Neural cell (in vitro differentiated cells): ENCODE data around the gene IRX3.

DNA sequence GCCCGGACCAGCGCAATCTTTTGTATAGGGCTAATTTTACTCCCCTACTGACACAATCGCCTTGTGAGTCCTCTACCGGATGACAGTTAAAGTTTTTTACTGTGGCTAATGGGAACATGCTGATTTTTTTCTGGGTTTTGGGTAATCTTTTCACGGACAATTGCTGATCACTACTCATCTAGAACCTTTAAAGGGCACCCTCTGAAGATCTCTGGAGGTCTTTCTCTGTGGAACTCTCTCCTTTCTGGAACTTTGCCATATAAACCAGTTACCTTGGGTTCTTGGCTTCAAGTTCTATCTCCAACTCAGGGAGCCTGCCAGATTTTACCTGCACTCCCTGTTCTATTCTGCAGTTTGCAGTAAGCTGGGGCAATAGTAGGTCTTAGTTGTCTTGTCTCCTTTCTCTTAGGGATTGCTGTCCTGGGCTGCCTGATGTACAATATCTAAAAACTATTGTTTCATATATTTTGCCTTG, 120.2 kb downstream of the CHD9 start:
- RAMPAGE, long total RNA = no peak

DNA sequence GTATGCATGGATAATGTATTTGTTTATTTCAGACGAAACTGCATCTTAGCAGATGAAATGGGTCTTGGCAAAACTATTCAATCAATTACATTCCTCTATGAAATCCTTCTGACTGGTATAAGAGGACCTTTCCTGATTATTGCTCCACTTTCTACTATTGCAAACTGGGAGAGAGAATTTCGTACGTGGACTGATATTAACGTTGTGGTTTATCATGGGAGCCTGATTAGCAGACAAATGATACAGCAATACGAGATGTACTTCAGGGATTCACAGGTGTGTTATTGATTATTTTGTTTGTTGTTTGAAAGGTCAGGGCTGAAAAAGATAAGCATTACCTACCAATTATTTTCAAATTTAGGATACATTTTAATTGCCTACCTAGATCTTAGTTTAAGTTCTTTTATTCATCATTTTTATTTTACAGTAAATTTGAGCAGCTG, 183.5 kb downstream of the CHD9 start:
- RAMPAGE, long total RNA = no peak

- RAMPAGE, long total RNA = no peak
Measured at GRCh38 chr16:53370653-53371274, 63.5 kb upstream of the RBL2 start.

DNA sequence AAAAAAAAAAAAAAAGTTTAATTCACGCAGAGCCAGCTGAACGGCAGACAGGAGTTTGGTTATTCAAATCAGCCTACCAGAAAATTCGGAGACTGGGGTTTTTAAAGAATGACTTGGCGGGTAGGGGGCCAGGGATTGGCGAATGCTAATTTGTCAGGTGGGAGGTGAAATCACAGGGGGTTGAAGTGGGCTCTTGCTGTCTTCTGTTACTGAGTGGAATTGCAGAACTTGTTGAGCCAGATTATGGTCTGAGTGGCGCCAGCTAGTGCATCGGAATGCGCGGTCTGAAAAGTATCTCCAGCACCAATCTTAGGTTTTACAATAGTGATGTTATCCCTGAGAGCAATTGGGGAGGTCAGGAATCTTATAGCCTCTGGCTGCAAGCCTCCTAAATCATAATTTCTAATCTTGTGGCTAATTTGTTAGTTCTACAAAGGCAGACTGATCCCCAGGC, 800 bp upstream of the RBL2 start:
- RAMPAGE, long total RNA = no peak

- RAMPAGE, long total RNA = no peak
Measured at GRCh38 chr16:53519361-53519692, 16.3 kb upstream of the AKTIP start.

- RAMPAGE, long total RNA = no peak
Measured at GRCh38 chr16:54080397-54081291, 205.9 kb downstream of the IRX3 start.

GRCh38 chr16:54283028-54283636, 3.5 kb downstream of the IRX3 start:
- RAMPAGE, long total RNA = no peak

- RAMPAGE, long total RNA = no peak
Measured at GRCh38 chr16:54285954-54286856, at the start of gene IRX3. IRX3 (minus strand) TSS chr16:54286787.

DNA sequence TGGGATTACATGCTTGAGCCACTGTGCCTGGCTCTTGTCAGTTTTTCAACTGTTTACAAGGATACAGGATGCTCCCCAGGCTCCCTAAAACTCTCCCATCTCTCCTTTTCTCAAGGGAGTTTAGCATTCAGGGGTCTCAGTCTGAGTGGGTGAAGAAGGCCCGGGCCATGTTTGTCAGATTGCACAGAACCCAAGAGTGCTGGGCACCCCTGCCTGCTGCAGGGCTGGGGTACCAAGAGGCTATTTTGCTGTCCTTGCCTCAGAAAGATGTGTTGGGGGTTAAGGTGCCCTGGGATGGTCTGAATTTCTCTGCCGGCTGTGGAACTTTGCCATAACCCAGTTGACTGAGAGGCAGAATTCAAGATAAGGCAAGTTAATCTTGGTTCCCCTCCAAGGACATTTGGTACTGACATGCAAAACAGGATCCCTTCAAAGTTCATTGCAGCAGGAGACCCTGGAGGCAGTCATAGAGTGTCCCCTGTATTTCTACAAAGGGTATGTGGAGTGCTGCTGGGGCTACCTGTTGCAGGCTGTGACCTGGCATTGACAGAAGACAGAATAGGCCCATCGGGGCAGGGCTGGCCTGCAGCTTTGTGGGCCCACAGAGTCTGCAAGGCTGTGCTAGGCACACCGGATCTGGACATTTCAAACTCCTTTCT, 135.5 kb upstream of the IRX3 start:
- RAMPAGE, long total RNA = no peak

GRCh38 chr16:54502974-54503595, 216.5 kb upstream of the IRX3 start:
- RAMPAGE, long total RNA = no peak

GRCh38 chr16:54927738-54927915, 3.0 kb upstream of the IRX5 start:
- RAMPAGE, long total RNA = no peak

DNA sequence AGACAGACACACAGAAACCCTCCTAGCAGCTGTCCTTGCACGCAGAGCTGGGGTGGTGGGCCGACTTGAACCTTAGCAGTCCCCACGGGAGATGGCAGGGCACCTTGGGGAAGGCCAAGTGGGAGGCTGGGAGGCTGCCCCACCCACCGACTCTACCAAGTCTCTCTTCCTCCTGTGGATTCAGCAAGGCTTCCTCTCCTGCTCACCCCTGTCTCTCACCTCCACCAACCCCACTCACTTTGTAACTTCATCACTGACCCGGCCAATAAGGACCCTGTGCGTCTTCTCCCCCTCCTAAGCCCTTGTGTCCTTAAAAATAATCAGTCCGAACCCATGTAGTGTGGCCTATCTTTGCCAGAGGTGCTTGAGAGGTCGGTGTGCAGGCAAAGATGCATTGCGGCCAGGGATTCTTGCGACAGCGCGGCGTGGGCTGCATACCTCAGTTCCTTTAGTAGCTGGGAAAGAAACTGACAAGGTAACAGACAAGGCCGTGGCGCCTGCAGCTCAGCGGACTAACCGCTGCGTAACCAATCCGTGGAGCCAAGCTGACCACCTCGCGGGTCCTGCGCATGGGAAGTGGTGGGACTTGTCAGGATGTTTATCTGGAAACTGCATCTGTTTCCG, 6.5 kb downstream of the IRX6 start:
- RAMPAGE, long total RNA = no peak

- RAMPAGE, long total RNA = no peak
Measured at GRCh38 chr16:55384622-55385276, 60.7 kb downstream of the IRX6 start.

GRCh38 chr16:55386905-55387330, 62.9 kb downstream of the IRX6 start:
- RAMPAGE, long total RNA = no peak

DNA sequence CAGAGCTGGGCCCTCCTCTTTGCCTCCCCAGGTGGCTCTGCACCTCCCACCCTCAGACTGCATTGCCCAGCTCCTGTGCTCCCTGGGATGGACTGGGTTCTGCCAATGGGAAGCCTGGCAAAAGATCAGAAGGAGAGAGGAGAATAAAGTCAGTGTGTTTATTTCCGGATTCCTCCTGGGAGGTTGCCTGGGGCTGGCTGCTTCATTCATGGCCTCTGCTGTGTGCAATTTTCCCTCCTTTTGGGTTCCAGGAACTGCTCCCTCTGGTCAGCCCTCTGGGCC, 8.5 kb upstream of the MMP2 start:
- RAMPAGE, long total RNA = no peak

- RAMPAGE, long total RNA = no peak
Measured at GRCh38 chr16:55559100-55559786, 7.2 kb upstream of the CAPNS2 start.

DNA sequence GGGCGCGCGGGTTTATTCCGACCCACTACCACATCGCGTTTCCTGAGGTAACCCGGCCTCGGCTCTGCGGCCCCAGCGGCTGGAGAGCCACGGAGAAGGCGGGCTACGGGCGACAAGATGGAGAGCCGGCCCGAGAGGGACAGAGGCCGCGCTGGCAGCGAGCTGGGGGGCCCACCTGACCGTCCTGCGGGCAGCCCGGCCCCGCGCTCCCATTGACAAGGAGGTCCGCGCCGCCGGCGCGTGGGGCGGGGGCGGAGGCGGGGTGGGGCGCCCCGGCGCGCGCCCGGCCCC, 481 bp upstream of the GNAO1 start:
- RAMPAGE, long total RNA = no peak

- RAMPAGE, long total RNA = no peak
Measured at GRCh38 chr16:56205858-56206143, 14.5 kb downstream of the GNAO1 start.

GRCh38 chr16:56270839-56271068, 79.5 kb downstream of the GNAO1 start:
- RAMPAGE, long total RNA = no peak

GRCh38 chr16:56278978-56279792, 87.9 kb downstream of the GNAO1 start:
- RAMPAGE, long total RNA = no peak